Cytotoxic T cell (primary cell): ENCODE measurements around a stretch of chr1.

DNA sequence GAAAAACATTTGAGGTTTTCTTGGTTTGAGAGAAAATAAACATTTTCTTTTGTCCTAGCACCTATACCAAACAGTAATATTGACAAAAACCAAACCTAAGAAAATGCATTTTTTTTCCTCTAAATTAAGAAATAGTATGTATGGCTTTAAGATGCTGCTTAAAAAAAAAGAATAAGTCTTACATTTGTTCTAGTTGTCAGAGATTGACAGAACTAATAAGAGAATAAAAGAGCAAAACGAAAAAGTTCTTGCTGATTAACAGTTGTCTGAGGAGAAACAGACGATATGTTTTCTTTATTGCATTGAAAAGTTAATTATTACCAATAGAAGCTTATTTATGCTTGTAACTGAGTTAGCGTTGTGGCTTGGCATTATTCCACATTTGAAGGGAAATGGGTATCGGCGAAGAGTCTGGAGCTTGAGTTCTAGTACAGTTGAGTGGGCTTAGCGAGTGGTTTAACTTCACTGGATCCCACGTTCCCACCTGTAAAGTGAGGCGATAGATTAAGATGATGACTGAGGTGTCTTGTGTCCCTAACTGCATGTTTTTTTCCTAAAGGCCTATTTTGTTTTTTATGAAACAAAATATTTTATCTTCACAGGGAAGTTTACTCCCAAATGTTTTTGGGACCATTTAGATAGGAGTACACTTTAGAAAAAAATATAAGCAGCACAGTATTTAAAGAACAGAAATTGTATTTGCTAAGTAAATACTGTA is 109.0 kb downstream of the SDCCAG8 start:
- PRO-cap, 2 experiments: no peak in any of the 2 experiments

- PRO-cap, 2 experiments: no peak in any of the 2 experiments
Measured at GRCh38 chr1:243483931-243484391, 228.1 kb downstream of the SDCCAG8 start.

DNA sequence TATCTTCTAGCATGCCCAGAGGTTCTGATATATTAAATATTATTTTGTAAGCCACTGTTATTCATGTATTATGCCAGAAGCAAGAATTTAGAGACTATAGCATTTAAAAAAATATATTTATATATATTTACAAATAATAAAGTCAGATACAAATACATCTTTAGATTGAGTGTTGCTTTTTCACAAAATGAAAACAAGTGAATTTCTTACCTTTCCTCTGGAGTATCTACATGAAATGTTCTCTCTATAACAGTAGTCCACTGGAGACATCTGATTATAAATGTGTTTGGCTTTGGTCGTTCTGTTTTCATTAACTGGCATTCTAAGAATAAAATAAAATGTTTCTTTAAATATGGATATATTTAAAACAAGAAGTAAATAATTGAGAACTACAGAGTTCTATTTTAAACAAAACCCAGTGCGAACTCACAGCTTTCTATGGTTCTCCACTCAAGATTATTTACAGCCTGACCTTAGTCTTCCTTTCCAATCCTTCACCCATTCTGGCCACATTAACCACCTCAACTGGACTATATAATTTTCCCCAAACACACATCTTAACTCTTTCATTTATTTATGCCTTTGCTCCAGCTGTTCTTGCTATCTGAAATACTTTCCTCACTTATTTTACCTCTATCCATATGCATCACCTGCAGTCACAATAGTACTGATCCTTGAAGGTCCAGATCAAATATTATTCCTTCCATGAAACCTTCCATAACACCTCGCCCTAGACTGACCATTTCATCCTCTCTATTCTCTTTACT is 185.3 kb downstream of the AKT3 start:
- PRO-cap, 2 experiments: no peak in any of the 2 experiments

GRCh38 chr1:243789434-243790277 is 60.4 kb downstream of the AKT3 start:
- PRO-cap, 2 experiments: no peak in any of the 2 experiments

DNA sequence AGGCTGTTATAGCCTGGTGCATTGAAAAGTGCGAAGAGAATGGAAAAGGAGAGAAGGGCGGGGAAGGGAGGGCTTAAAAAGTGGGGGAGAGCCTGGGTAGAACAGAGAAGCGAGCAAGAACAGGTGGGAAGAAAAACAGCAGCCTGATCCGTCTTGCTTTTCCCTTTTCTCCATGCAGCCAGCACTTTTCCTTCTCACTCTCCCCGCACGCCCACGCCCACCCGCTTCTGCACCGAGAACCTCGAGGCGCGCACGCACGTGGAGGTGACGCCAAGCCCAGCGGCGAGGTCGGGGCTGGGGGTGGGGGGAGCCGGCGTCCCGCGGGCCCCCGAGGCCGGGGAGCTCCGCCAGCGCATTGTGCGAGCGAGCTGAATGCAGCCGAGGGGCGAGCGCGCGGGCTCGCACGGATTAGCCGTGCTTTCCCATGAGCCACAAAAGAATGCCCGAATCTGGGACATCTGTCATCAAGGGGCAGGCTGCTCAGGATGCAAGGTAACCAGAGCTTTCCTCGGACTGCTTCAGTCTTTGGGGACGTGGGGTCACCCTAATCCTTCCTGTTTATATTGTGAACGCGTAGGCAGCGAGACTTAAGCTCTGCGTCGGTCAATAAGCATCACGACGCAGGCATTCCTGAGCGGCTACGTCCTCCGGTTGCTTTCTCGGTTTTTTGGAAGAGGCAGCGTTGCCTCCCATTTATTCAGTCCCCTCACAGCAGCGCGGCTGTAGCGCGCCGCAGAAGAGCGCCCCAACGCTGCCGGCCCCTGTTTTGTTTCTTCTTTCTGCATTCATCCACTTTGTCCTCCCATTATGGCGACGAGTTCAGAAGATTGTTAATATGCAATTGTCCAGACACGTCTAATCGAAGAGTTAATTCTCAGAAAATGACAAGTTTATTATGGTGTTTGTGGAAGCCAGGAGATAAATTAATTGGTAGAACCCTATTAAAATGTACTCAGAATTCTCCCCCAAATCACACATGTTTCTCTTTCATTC is 67.3 kb upstream of the AKT3 start:
- PRO-cap, 2 experiments: no peak in any of the 2 experiments

DNA sequence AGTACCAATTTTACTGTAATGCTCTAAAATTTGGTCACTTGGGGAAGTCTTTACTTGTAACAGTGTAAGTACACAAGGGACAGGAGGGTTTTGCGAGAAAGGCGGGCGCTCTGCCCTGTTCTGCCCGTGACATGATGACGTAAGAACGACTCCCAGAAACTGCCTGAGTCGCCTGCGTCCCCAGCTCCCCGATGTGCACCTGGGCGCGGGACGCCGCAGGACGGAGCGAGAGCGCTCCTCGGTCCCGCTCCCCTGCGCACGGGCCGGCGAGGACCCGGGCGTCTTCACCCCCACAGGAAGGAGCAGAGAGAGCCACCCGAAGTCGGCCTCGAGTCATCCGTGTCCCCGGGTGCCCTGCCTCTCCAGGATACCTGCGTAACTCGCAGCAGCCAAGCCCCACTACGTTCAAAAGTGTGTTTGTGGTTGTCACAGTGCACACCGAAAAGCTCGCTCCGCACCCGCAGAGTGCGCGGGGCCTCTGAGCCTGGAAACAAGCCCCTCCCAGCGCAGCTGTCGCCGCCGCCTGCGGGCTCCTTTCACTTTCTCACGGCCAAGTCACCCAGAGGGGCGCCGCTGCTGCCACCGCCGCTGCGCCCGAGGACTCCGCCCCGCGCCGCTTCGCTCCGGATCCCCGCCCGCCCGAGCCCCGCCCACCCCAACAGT is 3.3 kb upstream of the ZBTB18 start:
- PRO-cap, 2 experiments: peak in 2 of 2 experiments; most common plus-strand start position 155 of the sequence (in 2); most common minus-strand start position 602 of the sequence (in 2)

- PRO-cap, 2 experiments: no peak in any of the 2 experiments
Measured at GRCh38 chr1:244056269-244057047, 5.4 kb downstream of the ZBTB18 start.

DNA sequence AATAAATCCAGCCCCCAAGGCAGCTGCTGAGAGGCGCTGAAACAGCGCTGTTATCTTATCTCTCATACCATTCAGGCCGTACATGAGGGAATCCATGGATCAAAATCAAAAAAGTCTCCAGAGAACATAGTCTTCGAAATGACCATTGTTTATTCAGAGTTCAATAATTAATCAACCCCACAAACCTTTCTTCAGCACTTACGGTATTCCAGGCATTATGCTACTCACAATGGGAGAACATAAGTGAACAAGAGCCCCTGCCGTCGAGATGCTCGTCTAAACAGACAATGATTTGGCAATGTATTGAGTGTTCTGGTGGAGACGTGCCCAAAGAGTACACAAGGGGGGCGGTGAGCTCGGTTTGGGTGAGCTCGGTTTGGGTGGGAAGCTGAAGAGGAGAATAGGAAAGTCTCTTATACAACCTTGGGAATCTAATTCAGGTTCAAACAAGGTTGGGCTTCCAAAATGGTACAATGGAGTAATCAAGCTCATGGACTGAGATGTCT is 38.7 kb downstream of the ZBTB18 start:
- PRO-cap, 2 experiments: no peak in any of the 2 experiments

- PRO-cap, 2 experiments: no peak in any of the 2 experiments
Measured at GRCh38 chr1:244341246-244342256, 10.9 kb upstream of the C1orf100 start.

- PRO-cap, 2 experiments: no peak in any of the 2 experiments
Measured at GRCh38 chr1:244361621-244362096, 9.2 kb downstream of the C1orf100 start.

- PRO-cap, 2 experiments: no peak in any of the 2 experiments
Measured at GRCh38 chr1:244454359-244454887, 2.7 kb upstream of the ADSS2 start.

DNA sequence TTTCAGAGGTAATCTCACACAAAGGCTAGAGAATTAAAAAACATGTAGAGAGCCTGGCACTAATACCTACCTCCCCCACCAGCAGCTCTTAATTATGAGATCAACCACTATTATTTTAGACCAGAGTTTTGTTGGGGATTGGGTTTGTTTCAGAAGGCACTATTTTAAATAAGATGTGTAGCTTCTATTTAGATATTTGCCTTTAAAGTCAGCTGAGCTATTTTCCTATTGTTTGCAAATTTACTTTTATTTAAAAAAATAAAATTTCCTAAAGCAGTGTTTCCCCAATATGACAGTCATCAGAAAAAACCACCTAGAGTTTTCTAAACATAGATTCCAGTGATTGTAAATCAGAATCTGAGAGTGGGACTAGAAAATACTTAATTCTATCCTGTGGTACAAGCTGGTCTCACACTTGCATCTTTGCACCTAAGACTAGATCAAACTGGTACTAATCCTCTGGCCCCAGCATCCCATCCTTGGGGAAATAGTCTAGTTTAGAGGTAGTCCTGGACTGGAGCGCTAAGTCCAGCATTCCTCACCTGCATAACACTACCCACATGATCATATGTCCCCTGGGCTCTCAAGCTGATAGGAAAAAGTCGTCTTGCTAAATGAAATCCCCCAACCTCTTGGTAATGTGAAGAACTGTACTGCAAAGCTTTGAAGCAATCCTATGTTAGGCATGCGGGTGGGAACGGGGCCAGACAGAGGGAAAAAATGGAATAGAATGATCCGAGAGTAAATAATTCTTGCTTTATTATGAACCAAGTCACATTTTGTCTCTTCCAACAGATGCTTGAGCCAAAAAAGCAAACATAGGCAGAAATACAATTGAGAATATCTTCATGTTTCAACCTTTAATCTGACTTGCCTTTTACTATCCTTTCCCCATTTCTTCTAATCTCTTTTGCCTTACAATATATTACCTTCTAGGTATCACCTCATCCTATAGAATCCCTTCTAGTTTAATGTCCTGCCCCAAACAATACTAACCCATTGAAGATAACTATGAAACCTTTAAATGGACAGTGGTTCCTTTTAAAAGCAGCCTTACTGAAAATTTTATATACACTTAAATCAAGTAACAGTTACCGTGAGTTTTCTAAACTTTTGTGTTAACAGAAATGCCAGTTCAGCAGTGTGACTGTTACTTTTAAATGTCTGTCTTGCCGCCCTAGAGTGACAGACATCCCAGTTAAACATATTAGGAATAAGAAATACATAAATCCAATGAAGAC is 4.9 kb downstream of the COX20 start:
- PRO-cap, 2 experiments: no peak in any of the 2 experiments

DNA sequence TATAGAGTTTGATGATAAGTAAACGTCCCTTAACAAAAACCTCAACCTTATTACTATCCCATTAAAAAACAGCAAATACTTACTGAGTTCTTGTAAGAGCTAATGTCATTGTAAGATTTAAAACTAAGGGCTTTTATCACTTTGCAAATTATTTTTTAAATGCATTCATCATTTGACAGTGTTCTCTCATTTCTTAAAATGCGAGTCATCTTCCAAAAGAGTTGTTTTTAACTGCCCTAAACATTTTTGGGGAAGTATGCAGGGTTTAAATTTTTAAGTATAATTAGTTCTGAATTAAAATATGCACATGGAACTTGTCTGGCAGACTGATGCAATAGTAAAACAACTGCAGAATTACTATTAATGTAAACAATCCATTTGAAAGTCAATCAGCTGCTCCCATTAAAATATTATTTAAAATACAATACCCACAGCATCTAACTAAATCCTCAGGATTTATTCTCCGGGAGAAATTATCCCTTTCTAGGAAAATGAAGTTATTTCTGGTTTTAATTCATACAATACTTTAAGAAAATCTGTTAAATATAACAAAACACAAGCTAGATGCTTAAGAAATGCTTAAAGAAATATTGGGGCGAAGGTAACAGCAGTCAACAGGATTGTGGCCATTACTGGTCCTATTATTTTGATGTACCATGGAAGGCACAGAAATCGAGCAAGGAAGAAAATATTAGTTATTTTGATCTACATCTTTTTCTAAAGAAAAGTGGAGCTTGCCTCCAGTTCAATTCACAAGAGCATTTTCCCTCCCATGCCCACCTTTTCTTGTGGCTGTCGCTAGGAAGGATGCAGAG is 8.2 kb downstream of the COX20 start:
- PRO-cap, 2 experiments: no peak in any of the 2 experiments

DNA sequence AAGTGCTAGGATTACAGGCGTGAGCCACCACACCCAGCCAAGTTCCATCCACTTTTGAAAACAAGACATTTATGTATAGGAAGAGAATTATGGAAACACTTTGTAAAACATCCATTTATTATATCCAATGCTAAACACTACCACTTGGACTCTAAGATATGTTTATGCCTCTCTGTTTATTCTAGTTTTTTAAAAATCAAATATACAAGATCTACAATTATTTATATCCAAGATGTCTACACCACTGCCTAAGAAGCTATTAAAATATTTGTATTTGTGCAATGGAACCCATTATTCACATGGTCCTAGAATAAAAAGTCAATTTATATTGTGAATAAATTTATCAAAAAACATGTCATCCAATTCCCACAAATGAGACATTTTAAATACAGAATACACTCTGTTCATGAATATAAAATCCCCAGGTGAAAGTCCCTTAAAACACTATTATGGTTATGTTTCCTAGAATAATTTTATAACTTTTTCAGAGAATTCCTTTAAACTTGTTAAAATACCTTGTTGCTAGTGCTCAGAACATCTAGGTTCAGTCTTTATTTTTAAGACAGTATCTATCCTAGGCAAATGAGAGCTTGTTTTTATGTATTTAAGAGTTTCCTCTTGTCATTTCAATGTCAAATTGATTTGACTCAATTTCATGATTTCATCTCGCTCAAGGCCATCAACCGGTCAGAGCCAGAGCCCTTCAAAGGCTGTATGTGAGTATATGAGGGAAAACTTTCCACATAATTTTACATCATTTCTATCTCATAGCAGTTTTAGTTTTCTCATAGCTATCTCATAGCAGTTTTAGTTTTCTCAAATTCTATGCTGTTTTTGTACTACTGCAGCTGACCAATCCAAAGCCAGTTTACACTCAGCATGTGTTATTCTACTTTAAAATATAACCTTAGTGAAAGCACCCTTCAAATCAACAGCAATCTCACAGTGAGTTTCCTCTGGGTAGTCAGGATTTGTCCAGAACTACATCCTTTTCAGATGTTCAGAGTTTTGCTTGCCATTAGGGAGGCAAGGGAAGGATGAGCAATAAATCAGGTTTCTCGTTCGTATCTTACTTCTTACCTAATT is 12.9 kb downstream of the HNRNPU start:
- PRO-cap, 2 experiments: peak in 1 of 2 experiments; most common minus-strand start position 67 of the sequence (in 1)

DNA sequence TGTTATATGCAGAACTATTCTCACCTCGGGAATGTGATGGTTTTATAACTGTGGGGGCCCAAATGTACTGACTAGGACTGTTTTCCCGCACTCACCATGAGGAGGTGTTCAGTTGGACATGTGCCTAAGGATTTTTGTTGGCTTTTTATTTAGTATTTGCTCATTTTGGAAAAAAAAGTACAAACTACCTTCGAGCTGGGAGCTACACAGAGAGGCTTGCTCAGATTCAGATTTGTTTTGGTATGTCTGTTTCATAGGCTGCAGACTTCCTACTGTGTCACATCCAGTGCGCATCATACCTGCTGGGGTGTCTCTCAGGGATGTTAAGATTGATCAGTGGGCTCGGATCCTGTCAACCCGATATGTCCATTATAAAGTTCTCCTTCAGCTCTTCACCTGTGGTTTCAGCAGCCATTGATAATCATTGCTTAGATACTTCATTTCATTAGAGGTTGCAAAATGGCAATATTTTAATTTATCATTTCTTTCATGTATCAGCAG is 50.2 kb upstream of the EFCAB2 start:
- PRO-cap, 2 experiments: no peak in any of the 2 experiments

GRCh38 chr1:245091659-245092401 is 63.0 kb upstream of the KIF26B start:
- PRO-cap, 2 experiments: no peak in any of the 2 experiments

GRCh38 chr1:245107353-245107939 is 47.3 kb upstream of the KIF26B start:
- PRO-cap, 2 experiments: no peak in any of the 2 experiments

DNA sequence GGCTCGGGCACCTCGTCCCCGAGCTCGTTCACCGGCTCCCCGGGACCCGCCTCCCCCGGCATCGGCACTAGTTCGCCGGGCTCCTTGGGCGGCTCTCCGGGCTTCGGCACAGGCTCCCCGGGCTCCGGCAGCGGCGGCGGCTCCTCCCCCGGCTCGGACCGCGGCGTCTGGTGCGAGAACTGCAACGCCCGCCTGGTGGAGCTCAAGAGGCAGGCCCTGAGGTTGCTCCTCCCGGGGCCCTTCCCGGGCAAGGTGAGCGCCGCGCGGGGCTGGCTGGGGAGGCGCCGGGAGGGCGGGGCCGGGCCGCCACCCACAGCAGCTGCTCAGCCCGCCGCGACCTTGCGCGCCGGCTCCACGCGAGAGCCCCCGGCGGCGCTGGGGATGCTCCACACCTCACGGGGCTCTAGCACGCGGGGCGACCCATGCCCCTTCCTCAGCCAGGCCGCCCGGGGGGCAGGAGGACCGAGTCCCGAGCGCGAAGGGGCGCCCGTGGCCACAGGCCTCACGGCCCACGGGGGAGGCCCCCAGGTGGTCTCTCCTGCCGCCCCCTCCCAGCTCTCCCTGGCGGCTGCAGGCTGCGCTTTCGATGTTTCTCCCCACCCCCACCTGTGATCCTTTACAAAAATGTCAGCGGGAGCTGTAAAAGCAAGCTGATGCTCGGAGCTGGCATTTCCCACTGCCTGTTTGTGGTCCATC is 1.8 kb downstream of the KIF26B start:
- PRO-cap, 2 experiments: peak in 1 of 2 experiments; most common minus-strand start position 169 of the sequence (in 1)

GRCh38 chr1:245345422-245345824 is 190.6 kb downstream of the KIF26B start:
- PRO-cap, 2 experiments: no peak in any of the 2 experiments

DNA sequence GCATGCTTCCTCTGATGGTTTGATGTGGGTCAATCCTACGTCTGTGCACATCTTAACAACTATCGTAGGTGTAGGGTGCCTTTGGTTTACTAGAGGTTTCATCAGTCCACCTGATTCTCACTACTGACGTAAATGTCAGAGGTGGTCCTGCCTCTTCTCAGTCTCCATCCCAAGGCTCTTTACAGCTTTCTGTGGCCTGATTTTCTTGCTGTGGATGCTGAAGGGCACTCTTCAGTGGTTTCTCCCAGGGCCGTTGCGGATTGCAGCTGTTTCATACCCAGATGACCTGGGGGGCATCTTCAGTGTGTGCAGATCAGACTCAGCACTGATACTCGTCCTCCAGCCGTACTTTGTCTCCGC is 406.9 kb downstream of the KIF26B start:
- PRO-cap, 2 experiments: no peak in any of the 2 experiments